Duodenum (tissue), 1 donor: ENCODE measurements around a stretch of chr6.

DNA sequence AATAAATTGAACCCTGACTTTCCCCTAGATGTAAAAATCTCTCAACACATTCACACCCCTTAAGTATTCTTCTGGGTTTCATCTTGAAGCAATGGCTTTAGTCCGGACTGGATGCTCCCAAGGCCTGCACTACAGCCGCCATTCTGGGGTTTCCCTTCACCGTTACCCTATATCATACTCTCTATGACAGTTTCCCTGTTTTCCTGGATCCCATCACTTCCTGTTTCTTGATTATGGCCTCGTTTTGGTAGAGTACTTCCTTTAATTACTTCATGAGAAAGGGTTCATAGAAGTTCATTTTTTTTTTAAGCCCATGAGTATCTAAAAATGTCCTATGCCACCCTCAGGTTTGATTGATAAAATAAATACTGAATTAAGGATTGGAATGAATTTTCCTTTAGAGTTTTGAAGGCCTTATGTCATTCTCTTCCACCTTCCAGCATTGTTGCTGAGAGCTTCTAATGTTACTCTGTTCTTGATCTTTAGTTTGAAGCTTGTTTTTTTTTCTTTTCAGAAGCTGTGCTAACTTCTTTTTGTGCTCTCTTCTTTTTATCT, 11.8 kb downstream of the FIG4 start:
- PRO-cap: no peak

DNA sequence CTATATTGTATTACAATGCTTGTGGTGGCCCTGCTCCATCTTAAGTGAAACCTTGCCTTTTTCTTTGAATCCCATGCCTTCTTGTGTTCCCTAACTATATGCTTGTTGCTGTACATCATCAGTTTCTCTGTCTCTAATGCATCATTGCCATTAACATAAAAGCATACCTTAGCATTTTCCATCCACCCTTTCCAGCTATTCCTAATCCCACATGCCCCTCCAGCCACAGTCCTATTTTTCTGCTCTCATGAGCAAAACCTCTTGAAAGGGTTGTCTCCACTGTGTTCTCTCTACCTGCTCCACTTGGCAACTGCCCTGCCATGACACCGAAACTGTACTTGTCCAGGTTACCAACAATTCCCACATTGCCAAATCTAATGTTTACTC, 80.6 kb downstream of the FIG4 start:
- PRO-cap: no peak

- PRO-cap: no peak
Measured at GRCh38 chr6:109876937-109877351, 101.2 kb upstream of the GPR6 start.

GRCh38 chr6:109892999-109893344, 85.1 kb upstream of the GPR6 start:
- PRO-cap: no peak

GRCh38 chr6:110179778-110180339, 368 bp upstream of the CDC40 start:
- PRO-cap: no peak

GRCh38 chr6:110357211-110357629, 929 bp downstream of the METTL24 start:
- PRO-cap: no peak

DNA sequence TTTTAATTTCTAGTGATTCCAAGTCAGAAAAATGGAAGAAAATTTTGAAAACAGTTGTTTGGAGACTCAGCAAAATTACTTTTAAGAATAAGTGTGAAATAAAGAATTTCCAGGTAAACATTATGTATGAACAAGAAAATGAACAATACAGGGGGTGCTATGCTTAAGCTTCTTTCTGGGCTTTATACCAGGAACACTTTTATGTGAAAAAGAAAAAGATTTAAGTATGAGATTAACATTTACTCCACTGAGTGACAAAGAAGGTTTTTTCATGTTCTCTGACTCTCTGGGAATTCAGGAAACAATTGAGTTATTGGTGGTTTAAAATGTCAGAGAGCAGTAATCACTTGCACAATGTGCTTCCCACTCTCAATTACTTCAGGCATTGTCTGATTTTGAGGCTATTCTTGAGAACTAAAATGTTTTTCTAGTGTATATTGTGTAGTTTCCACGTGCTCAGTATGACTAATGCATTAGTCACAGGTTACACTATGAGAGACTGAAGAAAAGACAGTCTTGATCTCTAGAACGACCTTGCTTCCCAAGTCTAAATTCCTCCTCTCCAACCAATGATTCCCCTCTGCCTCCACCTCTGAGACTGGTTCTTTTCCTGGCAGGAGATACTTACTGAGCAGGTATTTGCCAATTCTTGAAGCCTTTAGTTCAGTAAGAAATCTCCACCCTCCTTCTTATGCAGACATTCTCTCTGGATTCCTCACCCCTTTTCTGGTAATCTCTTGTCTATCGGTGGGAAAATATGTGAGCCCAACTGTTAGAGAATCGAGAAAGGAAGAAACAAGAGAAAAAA, 60.7 kb upstream of the SLC22A16 start:
- PRO-cap: no peak

DNA sequence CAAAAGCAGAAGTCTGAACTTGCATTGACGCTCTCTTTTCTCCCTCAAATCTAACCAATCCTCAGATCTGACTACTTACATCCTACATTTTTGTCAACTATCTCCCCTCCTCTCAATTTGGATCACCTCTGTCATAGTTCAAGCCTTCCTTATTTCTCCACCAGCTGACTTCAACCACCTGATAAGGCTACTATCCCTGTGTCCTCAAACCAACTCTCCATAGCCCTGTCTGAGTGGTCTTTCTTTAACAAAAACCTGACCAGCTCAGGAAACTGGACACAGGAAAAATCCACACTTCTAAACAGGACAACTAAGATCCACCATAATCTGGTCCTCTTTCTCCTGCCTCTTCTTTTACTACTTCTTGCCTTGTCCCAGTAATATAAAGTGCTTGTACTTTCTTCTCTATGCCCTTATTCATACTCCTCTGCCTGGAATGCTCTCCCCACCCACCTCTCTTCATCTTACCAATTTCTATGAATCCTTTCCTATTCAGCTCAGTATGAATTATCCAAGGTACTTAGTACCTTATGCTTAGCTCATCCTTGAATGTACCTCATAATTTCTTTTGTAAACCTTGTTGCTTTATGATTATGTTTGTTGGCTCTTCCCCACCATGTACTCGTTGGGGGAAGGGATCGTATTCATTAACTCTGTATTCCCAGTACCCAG, 159.6 kb downstream of the CDK19 start:
- PRO-cap: no peak

DNA sequence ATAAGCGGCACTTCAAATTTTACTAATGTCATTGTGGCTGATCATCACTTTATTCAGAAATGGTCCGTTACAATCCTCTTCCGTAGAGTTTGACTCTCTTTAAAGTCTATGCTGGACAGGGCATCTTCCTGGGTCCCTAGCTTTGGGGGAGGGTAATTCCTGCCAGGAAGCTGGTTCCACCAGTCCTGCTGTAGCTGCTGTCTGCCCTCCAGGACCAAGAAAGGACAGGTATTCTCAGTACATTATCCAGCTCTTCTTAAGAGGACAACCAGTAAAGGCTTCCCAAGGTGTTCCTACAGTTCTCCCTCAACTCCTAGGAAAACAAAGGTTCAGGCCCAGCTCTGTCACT, 1.5 kb downstream of the CDK19 start:
- PRO-cap: no peak

DNA sequence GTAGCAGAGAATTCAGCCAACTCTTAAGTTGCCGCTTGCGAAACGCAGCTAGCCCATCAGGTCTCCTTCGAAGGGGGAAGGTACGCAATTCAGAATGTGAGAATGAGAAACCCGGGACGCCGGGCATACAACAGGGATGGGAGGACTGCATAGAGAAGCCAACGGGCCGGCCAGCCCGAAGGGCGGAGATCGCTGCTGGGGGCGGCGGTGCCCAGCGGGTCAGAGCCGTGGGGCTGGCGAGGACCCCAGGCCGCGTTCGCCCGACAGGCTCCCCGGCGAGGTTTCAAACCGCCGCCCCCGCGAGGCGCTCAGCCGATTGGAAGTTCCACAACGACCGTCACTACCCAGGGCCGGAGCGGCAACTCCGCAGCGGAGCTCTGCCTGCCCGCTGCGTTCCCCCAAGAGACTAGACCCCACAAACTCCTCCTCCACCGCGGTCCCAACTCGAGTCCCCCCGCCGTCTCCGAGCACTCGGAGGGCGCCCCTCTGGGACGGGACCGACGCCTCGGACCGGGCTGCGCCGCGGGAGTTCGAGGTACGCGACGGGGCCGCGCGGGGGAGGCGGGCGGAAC, 902 bp downstream of the CDK19 start:
- PRO-cap: unidirectional peak, plus-strand start at position 340 of the sequence; unidirectional peak, plus-strand start at position 533 of the sequence

DNA sequence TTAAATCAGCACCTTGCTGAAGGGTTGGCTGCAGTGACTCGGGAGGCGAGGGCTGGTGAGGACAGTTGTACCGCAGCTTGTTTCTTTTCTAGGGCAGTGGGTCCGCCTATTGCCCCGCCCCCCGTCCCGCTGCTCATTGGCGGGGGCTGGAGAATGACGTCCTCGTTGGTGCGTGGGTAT, 417 bp upstream of the CDK19 start:
- PRO-cap: bidirectional peak, plus-strand start outside the sequence, minus-strand start at position 79 of the sequence

DNA sequence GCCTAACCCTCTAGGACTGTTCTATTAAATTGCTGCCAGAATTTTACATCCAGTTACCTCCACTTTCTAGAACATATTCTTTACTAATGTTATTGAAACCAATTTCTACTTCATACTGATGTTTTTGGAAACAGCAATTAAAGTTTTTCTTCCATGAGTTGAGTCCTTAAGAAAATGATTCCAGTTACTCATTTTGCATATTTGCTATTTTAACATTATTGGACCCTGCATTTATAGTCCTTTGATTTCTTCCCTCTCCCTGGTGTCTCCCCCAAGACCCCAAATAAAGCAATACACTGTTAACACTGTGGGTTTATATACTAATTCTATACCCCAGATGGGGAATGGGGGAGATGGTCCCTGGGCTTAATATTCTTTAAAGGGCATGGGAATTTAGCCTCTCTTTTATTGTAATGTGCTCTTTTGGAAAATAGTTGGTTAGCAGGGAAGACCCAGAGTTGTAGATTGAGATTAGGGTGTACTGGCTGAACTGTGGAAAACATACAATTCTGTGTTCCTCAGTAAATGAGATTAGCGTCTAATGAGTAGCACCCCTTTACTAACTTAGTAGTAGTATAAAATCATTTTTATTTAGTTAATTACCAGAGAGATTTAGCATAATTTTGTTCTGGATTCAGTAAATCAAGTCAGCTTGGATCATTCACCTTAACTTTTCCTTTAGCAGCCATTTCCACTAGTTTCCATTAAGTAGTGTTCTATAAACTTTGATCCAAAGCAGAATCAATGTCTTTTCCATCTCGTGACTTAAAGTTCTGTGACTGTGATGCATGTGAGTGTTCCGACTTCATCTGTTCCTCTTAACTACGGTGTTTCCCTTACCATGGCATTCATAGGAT, 19.7 kb downstream of the AMD1 start:
- PRO-cap: no peak

DNA sequence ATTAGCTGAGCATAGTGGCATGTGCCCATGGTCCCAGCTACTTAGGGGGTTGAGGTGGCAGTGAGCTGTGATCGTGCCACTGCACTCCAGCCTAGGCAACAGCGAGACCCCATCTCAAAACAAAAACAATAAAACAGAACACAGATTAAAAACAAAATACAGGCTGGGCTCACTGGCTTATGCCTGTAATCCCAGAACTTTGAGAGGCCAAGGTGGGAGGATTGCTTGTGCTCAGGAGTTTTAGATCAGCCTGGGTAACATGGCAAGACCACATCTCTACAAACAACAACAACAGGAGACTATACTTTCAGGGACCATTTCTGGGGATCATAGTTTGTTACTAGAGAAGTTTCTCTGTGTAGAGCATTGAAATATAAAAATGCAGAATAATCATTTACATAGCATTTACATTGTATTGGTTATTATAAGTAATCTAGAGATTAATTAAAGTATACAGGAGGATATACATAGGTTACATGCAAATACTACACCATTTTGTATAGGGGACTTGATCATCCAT, 62.7 kb upstream of the MFSD4B start:
- PRO-cap: no peak

DNA sequence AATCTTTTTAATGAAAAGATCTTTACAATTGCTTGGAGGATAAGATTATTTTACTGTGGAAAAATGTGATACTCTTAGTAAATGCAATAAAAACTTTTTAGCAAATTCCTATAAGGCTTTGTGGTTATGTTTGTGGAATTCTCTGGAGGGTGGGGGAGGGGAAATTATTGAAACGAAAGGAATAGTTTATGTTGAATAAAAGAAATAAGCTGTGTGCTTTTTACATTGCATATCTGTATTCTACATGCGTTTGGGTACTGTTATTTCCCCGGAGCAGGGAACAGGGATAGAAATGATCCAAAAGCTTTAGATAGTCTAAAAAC, 28.1 kb upstream of the MFSD4B start:
- PRO-cap: no peak

DNA sequence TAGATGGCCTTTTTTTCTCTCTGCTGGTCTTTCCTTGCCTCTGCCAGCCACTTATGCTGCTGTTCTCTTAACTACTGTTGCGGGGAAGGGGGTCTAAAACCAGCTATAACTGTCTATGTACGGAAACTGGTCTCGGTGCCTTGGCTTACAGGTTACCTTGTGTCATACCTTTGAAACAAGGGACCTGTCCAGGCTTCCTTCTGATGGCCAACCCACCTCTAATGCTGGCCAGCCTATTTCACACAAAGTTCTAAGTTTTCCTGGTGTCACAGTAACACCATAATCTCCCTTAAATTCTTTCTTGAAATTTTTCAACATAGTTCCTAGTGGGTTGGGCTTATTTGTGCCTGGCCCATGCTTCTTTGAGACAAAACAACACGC, 30.0 kb downstream of the MFSD4B start:
- PRO-cap: no peak

DNA sequence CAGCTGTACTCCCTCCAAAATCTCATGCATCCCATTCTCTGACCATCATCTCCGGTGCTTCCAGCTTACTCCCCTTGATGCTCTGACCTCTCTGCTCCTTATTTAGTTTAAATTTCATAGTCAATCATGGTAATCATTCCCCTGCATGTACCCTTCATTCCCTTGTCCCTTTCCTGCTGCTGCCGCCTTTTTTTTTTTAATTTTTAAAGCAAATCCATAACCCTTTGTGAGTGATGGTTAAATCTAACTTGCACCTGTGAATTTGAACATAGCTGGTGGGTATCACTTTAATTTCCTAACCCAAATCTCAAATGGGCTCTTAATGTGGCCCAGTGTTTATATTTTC, 86.4 kb downstream of the MFSD4B start:
- PRO-cap: unidirectional peak, minus-strand start at position 197 of the sequence

DNA sequence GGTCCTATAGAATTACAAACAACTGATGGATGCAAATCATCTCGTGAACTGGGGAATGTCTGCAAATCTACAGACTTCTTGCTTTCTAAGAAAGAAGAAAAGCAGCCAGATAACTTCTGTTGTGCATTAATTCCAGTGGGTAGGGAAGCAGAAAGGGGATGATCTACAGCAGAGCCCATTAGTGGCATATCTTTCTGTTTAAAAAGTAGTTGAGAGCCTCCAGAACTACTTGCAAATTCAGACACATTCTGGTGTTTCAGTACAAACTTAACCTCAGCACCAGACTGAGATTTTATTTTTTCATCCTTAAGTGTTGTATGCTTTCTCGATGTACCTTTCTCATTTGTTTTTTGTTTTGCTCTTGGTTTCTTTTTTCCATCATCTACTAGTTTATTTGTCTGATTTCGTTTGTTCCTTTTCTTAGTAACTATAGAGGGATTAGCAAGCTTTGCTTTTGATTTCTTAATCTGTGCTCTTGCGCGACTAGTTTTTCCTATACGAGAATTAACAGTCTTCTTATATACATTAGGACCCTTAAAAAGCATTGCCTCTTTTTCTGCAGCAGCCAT, 108.6 kb downstream of the REV3L start:
- PRO-cap: no peak

GRCh38 chr6:111503536-111504052, 20.6 kb upstream of the REV3L start:
- PRO-cap: no peak

DNA sequence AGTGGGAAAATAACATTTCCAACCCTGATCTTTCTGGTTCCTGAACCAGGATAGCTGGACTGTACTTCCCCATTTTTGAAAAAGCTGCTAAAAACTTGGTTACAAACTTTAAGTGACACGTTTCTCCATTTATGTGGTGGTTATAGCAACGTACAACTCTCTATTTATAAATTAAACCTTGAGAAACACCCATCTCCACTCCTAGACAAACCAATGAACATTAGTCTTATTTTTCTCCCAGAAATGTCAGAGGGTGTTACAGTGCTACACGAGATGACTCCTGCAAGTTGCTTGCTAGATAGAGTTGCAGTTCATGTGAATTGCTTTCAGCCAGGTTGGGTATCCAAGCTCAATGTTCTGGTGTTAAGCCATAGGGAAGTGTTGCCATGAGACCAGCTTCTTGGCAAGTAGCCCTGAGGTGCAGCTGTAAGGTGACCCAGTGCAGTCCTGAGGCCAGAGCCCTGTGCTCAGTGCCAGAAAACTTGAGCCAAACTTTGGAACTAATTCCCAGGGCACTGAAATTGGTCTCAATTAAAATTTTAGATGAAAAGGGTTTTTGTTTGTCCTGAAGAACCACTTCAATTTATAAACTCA, 51.3 kb upstream of the REV3L start:
- PRO-cap: no peak

GRCh38 chr6:111602298-111603015, 3.2 kb downstream of the TRAF3IP2 start:
- PRO-cap: unidirectional peak, plus-strand start at chr6:111602829